LUHMES (cell line): ENCODE measurements around a stretch of chr11.

GRCh38 chr11:83169033-83170087 lies 12.4 kb downstream of the PCF11 start:
- PRO-cap = no peak

GRCh38 chr11:83193943-83195037 lies 778 bp downstream of the ANKRD42 start:
- PRO-cap = no peak

GRCh38 chr11:83256880-83257479 lies 29.2 kb downstream of the CCDC90B start:
- PRO-cap = no peak

GRCh38 chr11:83508674-83509327 lies 222.6 kb upstream of the CCDC90B start:
- PRO-cap = no peak

DNA sequence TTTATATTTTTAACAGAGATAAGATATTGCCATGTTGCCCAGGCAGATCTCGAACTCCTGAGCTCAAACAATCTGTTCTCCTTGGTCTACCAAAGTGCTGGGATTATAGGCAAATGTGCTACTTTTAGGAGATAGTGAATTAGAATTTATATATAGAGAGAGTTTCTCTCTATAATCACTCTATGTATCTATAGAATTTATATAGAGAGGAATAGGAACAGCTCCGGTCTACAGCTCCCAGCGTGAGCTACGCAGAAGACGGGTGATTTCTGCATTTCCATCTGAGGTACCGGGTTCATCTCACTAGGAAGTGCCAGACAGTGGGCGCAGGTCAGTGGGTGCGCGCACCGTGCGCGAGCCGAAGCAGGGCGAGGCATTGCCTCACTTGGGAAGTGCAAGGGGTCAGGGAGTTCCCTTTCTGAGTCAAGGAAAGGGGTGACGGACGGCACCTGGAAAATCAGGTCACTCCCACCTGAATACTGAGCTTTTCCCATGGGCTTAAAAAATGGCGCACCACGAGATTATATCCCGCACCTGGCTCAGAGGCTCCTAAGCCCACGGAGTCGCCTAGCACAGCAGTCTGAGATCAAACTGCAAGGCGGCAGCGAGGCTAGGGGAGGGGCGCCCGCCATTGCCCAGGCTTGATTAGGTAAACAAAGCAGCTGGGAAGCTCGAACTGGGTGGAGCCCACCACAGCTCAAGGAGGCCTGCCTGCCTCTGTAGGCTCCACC lies 301.4 kb upstream of the CCDC90B start:
- PRO-cap = no peak

DNA sequence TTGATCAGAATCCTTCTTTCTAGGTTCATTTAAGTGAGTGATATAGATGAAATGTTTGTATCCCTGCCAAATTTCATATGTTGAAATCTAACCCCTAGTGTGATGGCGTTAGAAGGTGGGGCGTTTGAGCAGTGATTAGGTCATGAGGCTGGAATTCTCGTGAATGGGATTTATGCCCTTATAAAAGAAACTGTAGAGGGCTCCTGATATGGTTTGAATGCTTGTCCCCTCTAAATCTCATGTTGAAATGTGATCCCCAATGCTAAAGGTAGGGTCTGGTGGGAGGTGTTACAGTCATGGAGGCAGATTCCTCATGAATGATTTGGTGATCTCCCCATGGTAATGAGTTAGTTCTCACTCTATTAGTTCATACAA lies 968.9 kb downstream of the DLG2 start:
- PRO-cap = no peak

GRCh38 chr11:85474307-85474597 lies 152.9 kb downstream of the DLG2 start:
- PRO-cap = no peak

DNA sequence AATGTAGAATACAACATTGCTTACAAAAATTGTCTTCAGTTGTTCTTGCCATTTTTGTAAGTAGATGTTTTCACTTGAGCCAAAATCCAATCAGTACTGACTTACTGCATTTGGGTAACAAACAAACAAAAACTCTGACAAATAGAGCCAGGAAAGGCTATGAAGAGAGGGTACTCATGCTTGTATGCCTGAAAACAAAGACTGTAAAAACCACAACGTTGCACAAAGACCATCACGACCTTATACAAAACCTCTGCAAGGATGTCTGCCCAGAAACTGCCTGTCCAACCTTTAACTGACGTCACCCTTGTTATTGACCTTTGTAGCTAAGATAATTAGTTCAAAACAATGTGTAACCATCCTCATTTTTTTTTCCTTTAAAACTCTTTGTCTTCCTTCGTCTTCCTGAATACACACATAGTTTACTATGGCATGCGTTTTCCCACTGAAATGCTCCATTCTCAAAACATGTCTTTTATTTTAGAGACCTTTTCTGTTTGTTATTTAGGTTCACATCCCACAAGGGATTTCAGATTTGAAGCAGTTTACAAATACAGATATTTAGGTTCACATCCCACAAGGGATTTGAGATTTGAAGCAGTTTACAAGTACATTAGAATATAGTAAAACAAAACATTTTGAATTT lies 882 bp upstream of the CREBZF start:
- PRO-cap = no peak

DNA sequence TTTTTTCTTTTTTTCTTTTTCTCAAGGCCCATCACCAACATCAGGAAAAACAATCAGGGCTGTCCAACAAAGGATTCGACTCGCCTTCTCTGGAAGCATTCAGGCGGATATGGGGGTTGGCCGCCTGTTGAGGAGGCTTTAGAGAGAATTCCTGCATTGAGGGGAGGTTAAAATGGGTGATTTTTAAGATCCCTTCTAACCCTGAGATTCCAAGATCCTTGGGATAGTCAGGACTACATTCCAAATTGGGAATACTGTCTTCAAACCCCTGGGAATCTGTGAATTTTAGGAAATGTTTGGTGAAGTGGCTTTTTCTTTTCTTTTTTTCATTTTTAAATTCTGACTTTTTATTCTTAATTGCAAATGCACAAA lies 33.5 kb upstream of the CCDC89 start:
- PRO-cap = no peak

DNA sequence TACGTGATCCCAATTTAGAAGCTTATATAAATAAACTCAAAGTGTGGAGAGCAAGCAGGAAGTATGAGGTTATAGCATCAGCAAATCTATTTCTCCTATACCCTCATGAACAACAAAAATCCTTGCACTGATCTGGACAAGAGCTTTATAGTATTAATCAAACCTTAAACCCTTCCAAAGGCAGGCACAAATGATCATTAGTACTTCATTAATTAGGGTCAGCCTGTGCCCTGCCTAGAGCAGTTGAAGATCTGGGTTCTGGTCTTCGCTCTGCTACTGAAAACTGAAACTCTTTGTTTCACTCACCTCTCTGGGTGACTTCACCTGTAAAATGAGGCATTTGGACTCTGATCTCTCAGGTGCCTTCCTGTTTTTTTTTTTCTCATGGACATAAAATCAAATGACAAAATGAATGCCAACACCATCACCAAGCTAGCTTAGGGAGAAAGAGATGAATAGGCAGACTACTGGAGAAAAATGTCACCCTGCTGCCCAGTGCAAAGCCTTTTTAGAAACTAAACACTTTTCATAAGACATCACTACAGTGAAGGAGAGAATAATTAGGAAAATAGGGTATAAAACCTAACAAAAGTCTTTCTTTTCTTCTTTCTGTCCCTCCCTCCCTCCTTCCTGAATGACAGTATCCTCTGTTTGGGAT lies 36.2 kb downstream of the SYTL2 start:
- PRO-cap = no peak

DNA sequence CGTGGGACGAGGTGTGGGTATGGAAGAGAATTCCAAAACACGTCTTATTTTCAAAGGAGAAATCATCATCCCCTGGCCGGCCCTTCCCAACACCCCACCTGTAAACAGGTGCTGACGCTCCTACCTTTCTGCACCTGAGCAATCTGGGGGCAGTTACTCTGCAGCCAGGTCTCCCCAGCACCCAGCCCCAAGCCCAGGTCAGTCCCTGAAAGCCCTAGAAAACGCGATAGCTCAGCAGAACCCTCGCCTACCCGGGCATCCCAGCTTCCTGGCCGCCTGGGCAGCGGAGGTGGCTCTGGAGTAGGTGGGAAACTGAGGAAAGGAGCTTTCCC lies 521 bp downstream of the SYTL2 start:
- PRO-cap = no peak

- PRO-cap = no peak
Measured at GRCh38 chr11:85983728-85984102, 85.2 kb downstream of the PICALM start.

- PRO-cap = no peak
Measured at GRCh38 chr11:86054211-86054885, 14.5 kb downstream of the PICALM start.

- PRO-cap = no peak
Measured at GRCh38 chr11:86067993-86068606, 784 bp downstream of the PICALM start.

- PRO-cap = no peak
Measured at GRCh38 chr11:86152079-86152299, 83.1 kb upstream of the PICALM start.

DNA sequence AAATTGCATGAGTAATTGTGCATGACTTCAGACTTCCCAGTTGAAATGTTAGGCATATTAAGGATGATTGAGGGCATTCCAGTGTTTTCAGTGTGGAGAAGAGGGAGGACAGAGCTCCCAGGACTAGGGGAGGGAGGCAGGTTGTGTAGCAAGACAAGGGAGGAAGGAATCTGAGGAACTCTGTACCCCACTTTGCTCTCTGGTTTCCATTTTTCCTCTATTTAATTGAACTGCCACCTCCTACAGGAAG lies 83.4 kb upstream of the PICALM start:
- PRO-cap = no peak

DNA sequence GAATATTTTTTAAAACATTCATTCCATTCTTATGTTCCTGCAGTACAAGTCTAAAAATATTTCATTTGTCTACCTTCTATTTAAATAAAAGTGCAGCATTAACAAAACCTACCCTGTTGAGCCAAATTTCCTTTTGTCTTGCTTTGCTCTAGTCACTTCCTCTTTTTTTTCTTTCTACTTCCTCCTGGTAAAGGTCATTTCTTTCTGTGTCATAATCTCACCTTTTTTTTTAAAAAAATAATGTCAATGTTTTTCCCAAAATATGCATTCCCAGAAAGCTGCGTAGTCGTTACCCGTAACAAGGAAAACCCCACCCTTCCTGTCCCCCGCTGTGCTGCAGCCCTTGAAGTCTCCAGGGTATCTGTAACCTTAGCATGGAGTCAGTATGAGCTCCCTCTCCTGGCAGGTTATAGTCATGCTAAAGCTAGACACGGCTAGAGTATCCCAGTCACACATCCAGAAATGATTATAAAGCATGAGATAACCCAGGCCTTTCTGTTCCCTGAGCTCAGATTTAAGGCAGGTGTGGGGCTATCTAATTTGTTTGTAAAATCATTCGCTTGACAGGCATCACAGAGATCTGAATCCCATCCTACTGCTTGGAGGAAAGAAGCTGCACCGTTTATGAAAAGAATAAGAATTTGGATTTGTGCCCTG lies 51.1 kb upstream of the EED start:
- PRO-cap = no peak

DNA sequence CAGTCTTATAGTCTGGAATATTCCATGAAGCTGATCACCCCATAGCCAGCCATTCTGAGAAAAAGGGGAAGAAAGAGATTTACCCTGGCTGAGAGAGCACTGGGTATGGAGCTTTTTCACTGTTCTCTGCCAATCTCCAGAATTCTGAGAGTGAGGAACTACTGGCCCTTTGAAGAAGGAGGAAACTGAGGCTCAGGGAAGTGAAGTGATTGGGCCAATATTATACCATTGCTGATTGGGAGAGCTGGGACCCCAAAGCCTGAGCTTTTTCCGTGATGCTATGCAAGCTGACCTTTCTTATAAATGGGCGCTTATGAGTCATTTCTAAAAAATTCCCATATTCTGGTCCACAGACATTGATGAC lies 67.5 kb downstream of the CCDC81 start:
- PRO-cap = no peak

DNA sequence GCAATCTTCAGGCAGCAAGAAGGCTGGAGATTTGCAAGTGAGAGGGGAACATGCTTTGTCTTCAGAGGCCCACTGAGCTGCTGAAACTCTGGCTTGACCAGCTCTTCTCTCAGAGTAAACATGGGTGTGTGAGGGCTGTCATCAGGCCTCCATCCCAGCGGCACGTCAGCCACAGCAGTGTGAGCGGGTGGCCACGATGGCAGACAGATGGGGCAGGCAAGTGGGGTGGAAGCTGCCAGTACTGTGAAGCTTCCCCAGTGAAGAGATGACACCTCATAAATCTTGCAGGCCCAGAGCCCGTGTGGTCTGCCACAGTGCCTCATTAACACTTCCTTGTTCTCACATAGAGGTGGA lies 111.9 kb downstream of the CCDC81 start:
- PRO-cap = no peak

DNA sequence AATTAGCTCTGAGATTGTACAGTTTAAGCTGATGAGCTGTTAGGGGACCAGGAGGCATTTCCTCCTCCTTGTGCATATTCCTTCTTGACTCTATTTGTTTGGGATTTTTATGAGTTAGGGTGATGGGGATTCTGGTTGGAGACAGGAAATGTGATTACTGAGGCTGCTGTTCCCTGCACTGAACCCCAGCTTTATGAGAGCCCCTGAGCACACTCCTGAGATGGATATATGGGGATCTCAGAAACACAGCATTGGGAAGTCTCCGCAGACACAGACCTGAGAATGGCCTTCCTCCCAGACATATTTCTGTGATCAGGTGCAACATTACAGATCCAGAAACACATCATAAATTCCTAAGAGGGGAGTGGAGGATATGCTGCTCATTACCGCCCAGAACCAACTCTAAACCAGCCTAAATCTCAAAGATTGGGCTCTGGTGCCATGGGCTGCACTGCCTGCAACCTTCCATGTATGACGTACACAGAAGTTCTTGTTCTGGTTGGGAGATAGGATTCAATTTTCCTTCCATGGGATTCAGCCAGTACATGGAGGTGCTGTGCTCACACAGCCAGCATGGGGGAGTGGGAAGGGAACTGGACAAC lies 195.7 kb downstream of the CCDC81 start:
- PRO-cap = no peak